PC-3 (cell line): ENCODE measurements around a stretch of chr2.

DNA sequence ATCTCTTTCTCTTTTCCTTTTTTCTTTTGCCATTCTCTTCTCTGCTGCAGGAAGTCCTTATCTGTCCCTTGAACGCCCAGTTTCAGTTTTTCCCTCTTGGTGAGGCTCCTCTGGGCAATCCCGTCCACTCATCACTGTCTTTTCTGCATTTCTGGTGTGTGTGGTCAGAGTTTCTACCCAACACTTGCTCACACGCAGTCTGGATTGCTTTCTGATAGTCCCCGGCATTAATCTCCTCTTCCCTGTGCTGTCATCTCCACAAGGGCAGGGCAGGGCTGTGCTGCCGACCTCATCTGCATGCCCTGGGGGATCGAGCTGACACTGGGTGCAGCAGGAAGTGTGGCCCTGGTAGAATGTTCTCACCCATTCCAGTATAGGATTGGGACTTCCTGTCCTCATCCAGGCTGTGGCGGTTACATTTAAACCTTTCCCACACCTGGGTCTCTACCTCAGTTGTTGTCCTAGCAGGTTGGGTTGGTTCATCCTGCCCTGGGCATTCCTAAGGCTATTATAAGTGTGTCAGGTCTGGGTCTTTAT is 79.9 kb upstream of the FAM136A start:
- RAMPAGE, long total RNA, result no peak

- RAMPAGE, long total RNA, result no peak
Observed at GRCh38 chr2:70475417-70475616, 78.3 kb downstream of the TGFA start.

- RAMPAGE, long total RNA, result no peak
Observed at GRCh38 chr2:70524824-70525661, 28.6 kb downstream of the TGFA start.

DNA sequence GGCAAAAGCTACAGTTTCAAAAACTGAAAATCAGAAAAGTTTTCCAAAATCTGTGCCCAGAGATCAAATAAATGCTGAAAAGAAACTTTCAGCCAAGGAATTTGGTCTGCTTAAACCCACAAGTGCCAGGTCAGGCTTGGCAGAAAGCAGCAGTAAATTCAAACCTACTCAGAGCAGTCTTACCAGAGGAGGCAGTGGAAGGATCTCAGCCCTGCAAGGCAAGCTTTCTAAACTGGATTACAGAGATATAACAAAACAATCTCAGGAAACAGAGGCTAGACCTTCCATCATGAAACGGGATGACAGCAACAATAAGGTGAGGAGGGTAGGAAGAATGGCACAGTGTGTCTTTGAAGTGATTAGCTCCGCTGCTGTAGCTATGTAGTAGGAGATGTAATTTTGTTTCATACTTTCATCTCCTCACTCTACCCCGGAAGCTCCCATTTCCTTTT is 42.8 kb upstream of the DYSF start:
- RAMPAGE, long total RNA, result no peak

DNA sequence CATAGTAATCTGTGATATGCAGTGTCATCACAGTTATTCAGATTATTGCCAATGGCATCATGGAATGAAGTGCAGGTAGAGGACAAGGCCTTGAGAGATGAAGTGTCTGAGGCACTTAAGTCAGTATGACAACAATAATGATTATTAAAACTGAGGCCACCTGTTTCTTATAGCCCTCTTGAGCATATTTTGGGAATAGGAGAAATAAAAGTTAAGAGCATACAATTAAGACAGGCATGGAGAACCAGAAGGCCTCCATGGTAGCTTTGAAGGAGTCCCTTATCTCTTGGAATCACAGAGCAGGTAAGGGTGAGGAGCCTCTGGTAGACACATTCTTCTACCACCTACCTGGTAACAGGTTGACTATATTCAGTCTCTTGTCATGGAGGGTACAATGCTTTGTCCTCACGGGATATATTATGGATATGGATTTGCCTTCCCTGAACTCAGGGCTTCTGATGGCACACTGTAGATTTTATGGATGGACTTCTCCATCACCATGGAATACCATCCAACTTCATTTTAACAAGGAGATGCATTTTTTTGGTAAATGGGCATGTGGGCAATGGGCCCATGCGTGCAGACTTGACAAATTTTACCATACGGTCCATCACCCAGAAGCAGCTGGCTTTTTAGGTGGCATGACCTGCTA is 22.6 kb upstream of the DYSF start:
- RAMPAGE, long total RNA, result no peak

DNA sequence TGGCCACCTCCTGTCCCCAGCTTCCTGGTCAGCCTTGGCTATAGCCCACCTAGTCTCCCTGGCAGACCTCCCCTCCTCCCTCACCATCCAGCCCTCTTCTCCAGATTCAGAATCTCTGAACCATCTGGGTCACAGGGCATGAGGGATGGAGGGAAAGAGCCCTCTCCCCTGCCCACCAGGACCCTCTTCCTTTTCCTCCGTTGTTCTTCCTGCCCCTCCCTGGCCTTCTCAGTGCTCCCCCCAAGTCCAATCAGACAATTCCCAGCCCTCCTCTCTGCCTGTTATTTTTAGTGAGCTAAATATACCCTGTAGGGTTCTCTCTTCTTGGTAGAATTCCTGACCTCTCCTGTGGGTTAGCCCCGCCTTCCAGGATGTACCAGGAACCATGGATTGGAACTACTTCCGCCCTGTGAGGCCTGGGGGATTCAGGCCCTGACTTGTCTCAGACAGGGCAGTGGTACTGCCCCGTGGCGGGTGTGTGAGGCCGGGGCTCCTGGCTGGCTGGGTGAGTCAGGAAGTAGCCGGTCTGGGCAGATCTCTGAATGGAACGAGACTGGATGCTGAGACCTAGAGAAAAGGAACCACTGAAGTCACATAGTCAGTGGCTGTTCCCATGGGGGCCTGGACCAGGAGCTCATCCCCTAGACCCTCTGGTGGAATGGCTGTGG is 37.2 kb downstream of the DYSF start:
- RAMPAGE, long total RNA, result no peak

DNA sequence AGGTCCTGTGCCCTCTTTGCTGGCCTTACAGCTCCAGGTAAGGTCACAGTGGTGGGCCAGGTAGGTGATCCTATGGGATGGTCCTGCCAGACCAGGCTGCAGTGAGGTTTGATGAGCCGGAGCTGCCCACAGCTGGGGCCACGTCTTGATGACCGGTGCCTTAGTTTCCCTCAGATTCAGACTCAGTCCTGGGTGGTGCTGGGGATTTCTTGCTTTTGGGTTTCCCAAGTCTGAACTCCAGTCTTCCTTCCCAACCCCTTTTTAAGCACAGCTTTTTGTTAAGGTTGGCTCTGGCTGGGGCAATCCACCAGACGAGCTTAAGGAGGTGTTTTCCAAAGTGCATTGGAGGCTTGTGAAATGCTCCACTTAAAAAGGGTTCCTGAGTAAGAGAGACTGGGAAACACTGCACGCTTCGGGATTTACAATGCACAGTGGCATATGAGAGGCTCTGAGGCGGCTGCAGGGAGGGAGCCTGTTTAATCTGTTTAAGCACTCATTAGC is 127.5 kb downstream of the DYSF start:
- RAMPAGE, long total RNA, result no peak

DNA sequence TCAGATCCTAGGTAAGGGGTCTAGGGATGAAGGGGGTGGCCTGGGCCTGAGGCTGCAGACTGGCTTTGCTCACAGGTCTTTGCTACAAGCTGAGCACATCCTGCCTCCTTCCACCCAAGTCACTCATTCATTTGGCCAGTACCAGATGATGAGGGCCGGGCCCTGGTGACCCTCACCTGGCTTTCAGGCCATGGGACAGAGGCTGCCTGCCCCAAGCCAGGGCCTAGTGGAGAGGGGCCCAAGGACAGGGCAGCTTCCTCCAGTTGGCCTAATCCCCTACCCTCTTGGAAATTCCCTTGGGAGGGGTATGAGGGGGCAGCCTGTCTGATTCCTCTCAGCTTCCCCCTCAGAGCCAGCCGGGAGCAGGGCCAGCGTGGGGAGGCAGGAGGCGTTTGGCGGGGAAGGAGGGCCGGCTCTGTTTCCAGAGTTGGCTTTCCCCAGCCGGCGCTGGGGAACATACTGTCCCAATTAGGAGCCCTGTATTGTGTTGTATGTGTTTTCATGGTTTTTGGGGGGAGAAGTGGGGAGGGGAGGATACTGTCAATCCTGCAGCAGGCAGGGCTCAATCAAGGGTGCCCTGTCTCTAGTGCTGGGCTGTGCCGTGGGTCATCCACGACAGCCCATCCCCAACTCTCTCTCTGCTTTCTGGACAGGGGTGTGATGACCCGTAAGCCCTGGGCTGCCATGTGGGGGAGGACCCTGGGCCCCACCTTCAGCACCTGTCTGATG is 219.0 kb downstream of the DYSF start:
- RAMPAGE, long total RNA, result no peak

DNA sequence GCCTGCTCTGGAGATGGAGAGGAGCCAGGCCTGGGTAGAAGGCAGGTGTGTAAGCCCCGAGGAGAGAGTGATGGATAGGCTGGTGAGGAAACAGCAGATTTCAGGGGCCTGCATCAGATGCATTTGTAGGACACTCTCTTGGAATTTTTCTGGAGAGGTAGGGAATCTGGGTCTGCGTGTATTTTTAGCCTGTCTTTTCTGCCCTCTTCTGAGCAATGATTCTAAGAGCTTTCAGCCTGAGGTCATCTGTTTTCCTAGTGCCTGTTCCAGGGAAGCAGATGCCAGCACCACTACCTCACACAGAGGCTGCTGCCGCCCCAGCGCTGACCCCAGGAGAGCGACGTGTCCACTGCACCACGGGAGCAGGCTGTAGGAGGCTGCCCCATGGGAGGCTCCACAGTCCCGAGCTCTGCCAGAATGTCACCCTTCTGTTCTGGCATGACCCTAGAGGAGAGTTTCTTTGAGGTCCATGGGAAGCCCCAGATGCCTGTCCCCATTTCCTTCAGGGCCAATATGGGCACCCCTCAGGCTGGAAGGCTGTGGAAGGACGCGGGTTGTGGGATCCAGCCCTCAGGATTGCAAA is 316.4 kb downstream of the CYP26B1 start:
- RAMPAGE, long total RNA, result no peak

- RAMPAGE, long total RNA, result no peak
Observed at GRCh38 chr2:72137642-72138153, 10.0 kb downstream of the CYP26B1 start.

DNA sequence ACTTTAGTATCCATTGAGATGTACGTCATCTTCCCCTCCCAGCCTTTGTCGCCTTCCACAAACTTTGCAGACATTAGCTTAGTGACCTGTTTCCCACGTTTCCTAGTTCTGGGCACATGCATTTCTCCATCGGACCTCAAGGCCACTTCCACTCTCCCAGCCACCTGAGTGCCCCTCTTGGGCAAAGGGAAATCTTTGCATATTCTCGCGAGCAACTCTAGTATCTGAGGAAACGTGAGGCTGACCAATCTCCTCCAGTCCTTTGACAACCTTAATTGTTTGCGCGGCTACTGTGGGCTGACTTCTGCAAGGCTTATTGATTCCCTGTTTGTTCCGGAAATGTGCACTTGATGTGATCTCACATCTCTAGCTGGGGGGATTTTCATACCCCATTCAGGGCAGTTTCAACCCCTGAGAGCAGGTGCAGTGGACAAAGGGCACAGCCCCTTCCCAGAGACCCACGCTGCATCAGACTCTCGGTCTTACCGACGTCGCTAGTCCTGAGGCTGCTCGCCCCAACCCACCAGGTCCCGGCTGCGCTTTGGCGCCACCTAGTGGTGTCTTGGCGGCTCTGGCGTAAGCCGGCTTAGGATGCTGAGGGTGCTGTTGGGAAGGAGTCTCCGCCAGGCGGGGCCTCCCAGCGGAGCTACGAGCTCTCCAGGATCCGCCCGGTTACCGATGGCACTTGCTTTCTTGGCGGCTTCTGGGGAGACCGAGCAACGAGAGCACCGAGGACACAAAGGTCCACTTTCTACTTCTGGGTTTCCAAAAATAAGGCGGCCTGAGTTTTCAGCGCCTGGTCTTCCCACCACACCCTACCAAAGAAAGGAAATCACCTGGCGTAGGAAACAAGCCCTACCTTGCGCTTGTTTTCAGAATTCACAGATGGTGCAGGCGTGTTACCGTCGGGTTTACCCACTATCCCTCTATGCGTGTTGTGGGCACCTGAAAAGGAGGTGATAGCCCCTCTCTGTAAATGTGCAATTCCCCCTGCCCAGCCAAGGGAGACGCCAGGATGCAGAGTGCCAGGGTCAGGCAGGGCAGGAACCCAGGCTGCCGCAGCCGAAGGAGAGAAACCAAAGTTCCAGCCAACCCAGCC is 24.7 kb upstream of the SPR start:
- RAMPAGE, long total RNA, result no peak

- RAMPAGE, long total RNA, result no peak
Observed at GRCh38 chr2:73033546-73034374, 37.8 kb downstream of the SFXN5 start.

GRCh38 chr2:73069827-73070374 is 1.6 kb downstream of the SFXN5 start:
- RAMPAGE, long total RNA, result no peak

DNA sequence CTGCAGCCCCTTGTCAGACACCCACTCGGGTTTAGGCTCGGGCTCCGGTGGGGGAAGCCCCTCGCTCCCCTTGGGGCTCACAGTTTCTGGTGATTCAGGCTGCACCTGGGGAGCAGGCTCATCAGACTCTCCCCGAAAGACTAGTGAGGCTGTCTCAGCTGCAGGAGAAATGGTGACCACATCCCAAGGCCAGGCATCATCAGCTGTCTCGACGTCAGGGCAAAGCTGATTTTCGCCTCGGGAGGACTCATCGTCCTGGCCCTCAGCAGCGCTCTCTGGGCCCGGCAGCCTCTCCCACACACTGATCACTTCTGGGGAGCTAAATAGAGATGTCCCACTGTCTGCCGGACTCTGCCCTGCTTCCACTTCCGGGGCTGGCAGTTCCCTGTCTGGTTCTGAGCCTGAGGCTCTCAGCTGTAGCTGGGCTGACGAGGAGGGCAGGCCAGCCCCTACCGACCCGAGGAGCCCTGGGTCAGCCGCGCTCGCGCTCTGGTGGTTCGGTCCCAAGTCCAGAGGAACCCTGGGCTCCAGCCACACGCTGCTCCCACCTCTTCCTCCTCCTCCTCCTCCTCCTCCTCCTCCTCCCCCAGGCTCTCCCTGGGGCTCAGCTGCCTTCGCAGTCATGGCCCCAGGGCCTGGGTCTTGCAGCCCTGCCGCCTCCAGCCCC is 9.2 kb upstream of the SFXN5 start:
- RAMPAGE, long total RNA, result no peak

DNA sequence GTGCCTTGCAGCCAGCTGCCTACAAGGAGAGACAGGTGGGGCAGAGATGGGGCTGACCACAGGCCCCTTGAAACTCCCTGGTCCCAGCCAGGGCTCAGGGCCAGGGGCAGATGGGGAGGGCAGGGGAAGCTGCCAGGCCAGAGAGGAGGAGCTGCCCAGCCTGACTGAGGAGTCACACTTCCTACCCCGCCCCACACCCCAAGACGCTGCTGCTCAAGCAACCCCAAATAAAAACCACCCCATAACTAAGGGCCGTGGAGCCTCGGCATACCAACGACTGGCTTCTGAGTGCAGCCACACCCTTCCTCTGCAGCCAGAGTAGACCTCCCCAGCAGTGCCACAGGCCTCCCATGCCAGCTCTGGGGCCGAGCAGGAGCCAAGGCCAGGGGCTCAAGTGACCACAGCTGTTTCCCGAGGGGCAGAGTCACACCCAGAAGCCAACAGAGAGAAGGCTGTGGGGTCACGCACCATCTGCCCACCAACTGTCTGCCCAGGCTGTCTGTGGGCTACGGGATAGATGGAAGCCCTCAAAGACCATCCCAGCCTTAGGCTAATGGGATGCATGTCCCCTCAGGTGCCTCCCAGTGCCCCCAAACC is 5.2 kb downstream of the RAB11FIP5 start:
- RAMPAGE, long total RNA, result no peak

DNA sequence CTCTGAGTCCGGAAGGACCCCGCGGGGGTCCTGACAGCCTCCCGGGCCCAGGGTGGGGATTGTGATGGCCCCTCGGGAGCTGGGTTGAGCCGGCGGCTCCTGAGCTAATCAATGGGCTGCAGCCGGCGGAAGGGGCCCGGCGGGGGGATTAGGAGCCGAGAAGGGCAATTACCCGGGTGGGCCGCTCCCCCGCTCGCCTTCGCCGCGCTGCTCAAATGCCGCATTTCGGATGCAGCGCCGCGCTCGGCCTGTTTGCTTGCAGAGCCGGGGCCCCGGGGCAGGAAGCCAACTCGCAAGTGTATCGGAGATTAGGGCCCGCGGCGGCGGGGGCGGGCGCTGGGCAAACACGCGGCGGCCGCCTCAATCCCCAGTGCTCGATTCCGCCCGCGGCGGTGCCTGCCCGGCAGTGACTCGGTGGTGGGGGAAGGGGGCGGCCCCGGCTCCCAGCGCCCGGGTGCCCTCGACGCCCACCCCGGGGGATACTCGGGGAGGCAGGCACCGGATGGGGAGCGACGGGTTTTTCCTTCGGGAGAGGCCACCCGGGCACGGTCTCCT is 26.8 kb upstream of the NOTO start:
- RAMPAGE, long total RNA, result no peak

DNA sequence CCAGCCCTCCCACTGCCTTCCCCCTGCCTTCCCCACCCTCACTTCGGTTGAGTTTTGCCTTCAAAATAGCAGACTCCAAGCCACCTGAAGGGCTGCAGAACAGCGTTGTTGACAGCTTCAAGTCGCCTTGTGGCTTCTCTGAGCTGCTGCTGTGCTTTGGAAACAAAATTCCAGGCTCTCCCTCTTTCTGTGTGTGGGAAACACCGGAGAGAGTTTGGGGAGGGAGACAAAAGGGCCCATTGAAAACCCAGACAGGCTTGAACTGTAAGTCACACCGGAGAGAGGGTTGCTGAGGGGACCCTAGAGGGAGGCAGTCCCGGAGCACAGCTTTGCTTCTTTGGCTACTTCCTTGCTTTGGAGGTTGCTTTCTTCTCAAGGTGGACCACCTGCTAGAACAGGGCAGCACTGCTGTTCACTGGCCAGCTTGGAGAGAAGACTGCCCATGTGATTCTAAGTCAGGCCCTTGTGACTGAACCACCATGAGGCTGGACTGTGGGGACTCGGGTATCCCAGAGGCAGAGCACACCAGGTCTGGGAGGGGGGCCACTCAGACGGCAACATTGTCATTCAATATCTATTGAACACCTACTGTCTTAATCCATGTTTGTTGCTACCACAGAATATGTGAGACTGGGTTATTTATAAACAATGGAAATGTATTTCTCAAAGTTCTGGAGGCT is 4.4 kb downstream of the ACTG2 start:
- RAMPAGE, long total RNA, result no peak

- RAMPAGE, long total RNA, result no peak
Observed at GRCh38 chr2:73902049-73902772, 9.4 kb downstream of the ACTG2 start.

- RAMPAGE, long total RNA, result no peak
Observed at GRCh38 chr2:73925025-73925409, 1.7 kb upstream of the DGUOK start.

- RAMPAGE, long total RNA, result no peak
Observed at GRCh38 chr2:73925755-73926553, 726 bp upstream of the DGUOK start.